Thoracic aorta endothelial cell (primary cell): ENCODE data around the gene TFPI.

DNA sequence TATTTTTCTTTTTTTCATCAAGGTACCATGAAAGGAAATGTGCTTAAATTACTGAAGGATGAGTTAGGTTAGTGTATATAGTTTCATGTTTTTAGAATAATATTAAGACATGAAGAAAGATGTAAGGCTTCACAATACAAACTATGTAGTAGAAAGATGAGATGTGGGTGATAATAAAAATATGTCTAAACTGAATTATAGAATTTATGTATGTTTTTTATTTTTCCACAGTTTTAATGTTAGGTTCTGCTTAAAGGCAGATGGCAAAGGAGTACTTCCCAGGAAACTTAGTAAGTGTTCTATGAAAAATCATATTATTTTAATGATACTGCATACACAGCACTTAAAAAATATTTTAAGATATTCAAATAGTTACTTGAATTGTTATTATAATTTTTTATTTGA, 39.4 kb upstream of the FAM171B start:
- CAGE, long polyA plus RNA, result no peak

DNA sequence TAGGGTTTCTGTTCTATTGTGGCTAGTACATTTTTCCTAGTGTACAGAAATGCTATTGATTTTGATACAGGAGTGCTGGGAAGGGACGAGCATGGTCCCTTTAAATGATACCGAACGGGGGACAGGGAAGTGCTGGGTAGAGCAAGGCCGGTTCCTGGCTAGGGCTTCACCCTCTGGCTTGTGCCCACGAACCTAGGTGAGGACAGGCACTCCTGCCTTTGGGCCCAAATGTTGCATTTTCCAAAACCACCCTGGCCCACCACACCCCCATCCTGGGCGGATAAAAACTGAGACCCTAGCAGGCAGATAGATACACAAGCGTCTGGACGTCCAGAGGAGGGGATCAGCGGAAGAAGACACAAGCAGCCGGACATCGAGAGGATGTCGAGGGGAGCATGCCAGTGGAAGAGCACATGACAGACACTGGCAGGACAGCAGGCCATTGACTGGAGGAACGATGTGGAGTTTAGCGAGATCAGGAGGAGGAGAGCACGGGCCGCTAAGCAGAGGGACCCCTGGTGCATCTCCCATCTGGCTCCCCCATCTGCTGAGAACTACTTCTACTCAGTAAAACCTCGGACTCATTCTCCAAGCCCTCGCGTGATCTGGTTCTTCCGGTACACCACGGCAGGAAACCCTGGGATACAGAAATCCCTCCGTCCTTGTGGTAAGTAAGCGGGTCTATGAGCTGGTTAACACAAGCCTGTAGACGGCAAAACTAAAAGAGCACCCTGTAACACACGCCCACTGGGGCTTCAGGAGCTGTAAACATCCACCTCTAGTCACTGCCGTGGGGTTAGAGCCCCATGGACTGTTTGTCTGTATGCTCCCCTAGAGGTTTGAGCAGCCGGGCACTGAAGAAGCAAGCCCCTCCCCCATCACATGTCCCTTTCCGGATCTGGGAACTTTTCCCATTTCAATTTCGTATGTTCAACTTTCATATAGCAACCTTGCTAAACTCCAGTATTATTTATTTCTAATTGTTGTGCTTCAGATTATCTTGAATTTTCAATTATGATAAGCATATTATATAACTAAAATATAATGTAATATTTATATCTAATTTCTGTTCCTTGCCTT, 13.6 kb upstream of the CALCRL start:
- CAGE, long polyA plus RNA, result no peak

DNA sequence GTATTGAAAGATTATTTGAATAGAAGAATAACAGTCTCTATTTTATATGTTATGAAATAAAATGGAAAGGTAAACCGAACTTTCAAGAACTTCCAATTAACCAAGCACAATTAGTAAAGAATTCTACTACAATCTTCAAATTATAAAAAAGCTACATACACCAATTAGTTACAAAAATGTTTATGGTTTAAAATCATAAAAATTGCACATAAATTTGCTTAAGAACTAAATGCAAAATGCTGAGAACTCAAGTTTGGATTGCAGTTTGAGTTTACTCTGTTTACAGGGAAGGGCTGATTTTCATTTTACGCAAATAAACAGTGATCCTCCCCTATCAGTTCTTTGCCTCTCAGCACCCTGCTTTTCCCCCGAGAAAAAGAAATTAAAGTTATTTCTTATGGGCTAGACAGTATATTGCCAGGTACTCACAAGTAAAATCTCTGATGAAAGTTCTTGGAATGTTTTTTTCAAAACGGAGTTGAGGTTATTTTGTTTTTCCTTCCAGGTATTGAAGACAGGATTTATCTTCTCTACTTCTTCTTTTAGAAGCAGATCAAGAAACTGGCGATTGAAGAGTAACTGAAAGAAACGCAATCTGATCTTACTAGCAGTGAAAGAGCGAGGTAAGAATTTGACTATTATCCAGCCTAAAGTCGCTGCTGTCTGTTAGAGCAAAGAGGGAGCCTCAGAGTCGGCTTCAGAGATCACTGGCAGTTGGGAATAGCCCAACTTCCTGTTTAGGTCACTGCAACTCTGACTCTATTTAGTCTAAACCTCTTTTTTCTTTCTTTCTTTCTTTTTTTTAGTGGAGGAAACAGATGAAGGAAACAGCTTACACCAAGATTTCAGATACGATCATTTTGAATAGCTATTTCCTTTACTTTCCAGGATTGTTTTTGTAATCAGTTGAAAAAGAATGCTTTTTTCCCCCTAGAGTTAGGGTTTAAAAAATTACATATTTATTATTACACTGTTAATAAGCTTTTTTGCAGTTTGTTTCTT, at the start of gene TFPI:
Gene TFPI (minus strand): TSS at position 665 of the 1,002 bp plus-strand sequence.
- CAGE, long polyA plus RNA, result no peak

DNA sequence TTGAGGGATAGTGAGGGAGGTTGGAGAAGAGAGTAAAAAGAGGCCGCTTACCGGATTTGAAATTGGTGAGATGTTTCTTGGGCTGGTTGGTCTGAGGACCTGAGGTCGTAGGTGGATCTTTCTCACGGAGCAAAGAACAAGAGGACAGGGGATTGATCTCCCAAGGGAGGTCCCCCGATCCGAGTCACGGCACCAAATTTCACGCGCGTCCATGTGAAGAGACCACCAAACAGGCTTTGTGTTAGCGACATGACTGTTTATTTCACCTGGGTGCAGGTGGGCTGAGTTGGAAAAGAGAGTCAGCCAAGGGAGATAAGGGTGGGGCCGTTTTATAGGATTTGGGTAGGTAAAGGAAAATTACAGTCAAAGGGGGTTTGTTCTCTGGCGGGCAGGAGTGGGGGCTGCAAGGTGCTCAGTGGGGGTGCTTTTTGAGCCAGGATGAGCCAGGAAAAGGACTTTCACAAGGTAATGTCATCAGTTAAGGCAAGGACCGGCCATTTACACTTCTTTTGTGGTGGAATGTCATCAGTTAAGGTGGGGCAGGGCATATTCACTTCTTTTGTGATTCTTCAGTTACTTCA, 11.4 kb upstream of the TFPI start:
- CAGE, long polyA plus RNA, result no peak

DNA sequence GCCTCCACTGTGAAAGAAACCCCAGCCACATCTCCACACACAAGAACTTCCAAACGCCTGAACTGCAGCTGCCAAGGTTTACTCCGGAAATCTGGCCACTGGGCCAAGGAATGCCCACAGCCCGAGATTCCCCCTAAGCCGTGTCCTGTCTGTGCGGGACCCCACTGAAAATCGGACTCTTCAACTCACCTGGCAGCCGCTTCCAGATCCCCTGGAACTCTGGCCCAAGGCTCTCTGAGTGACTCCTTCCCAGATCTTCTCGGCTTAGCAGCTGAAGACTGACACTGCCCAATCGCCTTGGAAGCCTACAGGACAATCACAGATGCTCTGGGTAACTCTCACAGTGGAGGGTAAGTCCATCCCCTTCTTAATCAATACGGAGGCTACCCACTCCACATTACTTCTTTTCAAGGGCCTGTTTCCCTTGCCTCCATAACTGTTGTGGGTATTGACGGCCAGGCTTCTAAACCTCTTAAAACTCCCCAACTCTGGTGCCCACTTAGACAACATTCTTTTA, 256.2 kb upstream of the GULP1 start:
- CAGE, long polyA plus RNA, result no peak

- CAGE, long polyA plus RNA, result no peak
Measured at GRCh38 chr2:188406191-188406948, 114.7 kb downstream of the GULP1 start.

GRCh38 chr2:189524611-189525247, 55.9 kb downstream of the SLC40A1 start:
- CAGE, long polyA plus RNA, result no peak

DNA sequence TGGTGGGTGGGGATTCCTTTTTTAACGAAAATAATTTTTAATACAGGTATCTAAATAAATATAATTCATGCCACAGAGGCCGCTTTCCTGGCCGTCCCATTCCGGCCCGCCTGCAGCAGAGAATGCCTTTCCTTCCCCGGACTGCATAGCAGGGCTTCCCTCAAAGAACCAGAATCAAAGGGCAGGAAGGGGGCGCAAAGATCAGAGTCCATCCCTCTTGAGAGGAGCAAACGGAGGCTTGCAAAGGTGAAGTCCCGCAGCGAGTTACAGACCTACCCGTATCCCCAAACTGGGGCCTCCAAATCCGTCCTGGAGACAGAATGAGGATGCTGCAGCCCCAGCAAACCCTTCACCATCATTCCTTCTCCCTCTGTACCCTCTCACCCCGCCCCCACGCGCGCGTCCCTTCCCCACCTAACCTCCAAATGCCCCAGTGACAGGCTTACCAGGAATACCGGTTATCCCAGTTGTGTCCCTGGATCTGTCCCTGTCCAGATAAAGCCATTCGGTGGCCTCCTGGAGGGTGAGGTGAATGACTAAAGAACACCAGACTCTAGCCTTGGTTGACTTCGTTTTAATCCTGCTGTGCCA, 771 bp upstream of the SLC40A1 start:
- CAGE, long polyA plus RNA, result no peak

GRCh38 chr2:189702680-189703442, 28.4 kb downstream of the ANKAR start:
- CAGE, long polyA plus RNA, result no peak

- CAGE, long polyA plus RNA, result no peak
Measured at GRCh38 chr2:189791638-189792187, 7.5 kb downstream of the PMS1 start.

GRCh38 chr2:190093701-190094313, 31.3 kb upstream of the MSTN start:
- CAGE, long polyA plus RNA, result no peak

DNA sequence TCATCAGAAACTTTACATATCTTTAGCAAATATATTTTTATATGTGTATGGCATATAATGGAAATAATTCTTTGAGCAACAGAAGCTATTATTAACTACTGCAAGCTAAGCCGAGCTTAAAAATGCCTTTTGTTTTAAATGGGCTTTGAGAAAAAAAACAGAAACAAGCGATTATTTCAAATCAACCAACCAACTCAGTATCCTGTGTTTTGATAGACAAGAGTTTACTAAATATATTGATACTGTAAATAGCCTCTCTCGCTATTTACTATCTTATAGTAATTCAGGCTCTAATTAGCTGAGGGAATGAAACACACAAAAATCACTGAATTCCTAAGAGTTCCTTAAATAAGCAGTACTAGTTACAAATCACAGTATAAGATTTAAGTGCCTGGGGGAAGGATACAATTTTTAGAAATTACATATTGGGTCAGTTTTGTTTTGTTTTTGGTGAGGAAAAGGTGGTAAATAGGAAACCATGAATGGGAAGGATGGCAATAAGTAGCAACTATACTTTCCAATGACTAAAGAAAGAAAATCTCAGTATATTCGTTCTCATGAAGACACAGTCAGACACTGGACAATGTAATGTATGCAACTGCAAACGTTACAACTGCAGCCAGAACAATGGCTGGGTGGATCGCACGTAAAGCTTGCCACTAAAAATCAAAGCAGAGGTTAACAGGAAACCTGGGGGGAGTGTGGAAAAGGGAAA, 33.6 kb downstream of the NEMP2 start:
- CAGE, long polyA plus RNA, result no peak

DNA sequence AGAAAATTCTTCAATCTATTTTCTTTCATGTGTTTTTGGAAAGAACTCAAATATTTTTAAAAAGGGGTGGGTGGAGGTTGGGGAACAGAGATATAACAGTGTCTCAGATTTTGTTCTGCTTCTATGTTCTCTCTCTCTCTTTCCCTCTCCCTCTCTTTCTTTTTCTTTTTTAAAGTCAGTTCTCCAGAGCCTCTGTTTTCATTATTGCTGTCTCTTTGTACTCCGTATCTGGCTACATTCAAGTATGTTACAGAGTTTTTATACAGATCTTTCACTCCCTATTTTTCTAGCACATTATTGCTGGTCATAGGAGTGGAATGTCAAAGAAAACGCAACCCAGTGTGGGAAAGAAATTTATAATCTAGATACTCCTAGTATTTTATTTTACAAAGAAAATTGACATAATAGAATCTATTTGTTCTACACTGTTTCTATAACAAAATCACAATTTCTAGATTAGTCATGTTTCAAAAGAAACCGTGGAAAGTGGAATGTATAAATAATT, 11.2 kb upstream of the NEMP2 start:
- CAGE, long polyA plus RNA, result no peak

- CAGE, long polyA plus RNA, result no peak
Measured at GRCh38 chr2:190842159-190842588, 38.4 kb upstream of the GLS start.

- CAGE, long polyA plus RNA, result no peak
Measured at GRCh38 chr2:190897611-190898301, 17.1 kb downstream of the GLS start.

GRCh38 chr2:191013110-191013428, 902 bp downstream of the STAT1 start:
- CAGE, long polyA plus RNA, result no peak

DNA sequence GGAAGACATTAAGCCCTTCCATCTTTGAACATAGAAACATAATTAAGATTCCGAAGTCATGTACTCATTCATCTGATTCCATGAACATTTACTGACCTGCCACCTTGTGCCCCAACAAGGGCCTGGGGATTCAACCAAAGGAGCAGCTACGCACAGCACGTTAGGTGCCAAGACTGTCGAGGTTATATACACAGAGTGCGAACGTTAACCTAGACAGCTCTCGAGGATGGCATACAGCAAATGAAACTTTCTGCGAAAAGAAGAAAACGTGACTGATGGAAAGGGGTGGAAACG, 595 bp downstream of the STAT1 start:
- CAGE, long polyA plus RNA, result no peak

GRCh38 chr2:191019988-191020736, 6.2 kb upstream of the STAT1 start:
- CAGE, long polyA plus RNA, result no peak

GRCh38 chr2:191171559-191172099, 20.8 kb upstream of the STAT4 start:
- CAGE, long polyA plus RNA, result no peak

DNA sequence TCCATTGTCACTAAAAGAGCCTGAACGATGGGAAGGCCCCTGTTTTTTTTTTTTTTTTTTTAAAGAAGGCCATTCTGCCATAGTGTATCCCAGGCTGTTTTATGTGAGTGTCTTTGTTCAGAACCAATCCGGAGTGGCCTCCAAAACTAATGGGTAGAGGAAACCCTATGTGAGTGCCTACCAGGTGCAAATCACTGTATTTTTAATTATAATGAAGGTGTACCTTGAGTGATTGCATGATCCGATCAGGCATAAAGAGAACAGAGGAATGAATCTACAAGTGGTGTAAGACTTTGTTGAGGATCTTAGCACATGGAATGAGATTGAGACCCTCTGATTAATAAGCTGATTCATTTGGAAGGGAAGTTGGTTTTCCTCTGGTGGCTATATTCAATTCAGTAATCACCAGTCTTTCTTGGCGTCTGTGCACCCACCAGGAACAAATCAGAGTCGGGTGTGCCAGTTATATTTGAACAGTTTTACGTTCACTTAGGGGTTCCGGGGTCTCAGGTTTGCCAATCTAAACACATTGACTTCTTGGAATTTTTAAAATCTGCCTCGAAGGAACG, 20.0 kb downstream of the MYO1B start:
- CAGE, long polyA plus RNA, result no peak